Airway epithelial cell (primary cell): ENCODE measurements around the gene HRH4.

- RAMPAGE, long total RNA = no peak
These were observed 27.3 kb downstream of the LAMA3 start for GRCh38 chr18:23716514-23716961.

DNA sequence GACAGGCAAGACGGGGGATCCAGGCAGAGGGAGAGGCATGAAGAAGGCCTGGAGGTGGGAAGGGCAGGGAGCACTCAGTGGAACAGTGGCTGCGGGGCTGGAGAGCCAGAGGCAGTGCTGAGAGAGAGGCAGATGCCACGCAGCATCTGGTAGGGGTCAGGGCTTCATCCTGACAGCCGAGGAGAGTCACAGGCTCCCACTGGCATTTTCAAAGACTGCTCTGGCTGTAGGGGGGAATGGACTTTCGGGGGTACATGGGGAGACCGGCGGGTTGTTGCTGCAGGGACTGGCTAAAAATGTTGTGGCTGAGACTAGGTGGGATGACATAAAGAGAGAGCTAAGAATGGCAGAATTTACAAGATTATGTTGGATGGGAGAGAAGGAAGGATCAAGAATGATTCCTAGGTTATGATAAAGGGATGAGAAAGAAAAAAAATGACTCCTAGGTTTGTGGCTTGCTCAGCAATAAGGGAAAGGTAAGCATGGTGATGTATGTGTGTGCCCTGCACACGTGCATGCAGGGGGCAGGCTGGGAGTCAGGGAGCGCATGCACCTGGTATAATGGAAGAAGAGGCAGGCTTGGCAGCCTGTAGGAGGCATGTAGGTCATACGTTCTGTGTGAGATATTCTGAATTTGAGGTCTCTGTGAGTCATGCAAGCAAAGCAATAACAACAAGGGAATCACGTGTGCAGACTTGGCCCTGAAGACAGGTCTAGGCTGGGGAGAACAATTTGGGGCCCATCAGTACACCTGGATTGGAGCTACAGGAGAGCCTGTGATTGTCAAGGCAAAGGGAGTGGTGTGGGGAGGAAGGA lies 94.7 kb upstream of the TTC39C start:
- RAMPAGE, long total RNA = no peak

- RAMPAGE, long total RNA = no peak
These were observed 12.6 kb downstream of the TTC39C start for GRCh38 chr18:24027247-24027521.

DNA sequence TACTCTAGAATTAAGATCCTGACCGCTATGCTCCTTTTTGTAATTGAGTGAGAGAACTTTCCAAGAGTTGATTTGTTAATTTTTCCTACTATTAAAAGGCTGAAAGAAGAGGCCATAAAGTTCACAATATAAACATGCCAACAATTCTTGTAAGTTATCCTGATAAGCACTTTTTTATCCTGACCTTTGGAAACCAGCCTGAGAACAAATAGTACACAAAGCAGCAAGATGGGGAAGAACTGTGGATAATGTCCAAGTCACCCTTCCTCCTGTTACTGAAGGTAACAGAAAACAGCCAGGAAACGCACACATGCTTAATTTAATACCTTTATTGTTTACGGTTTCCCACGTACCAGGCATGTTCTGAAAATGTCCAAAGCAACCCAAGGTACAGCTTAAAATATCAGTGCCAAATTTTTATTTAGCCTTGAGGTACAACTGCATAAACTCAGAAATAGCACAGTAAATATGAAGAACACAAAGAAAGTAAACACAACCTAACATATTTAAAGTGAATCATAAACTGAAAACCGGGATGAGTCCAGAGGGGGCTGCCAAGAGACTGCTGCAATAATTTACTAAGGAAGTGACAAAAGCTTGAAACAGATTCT lies 93.0 kb downstream of the CABYR start:
- RAMPAGE, long total RNA = no peak

DNA sequence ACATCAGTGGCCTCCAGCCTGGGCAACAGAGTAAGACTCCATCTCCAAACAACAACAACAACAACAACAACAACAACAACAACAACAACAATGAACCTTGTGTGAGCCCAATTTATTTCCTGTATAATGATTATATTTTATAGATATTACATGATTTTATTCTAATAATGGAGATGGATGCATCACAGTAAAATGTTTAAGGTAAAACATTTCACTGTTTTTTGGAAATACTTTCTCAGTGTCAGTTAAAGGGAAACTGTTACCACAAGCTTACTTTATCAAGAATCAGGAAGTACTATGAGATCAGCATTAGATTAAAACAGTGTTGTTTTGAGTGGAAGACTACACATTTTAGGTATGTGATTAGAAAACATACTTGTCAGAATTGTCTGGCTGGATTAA lies at the start of gene HRH4:
Gene HRH4, plus strand, starts transcription at position 345 of the 402 bp plus-strand sequence.
- RAMPAGE, long total RNA = no peak

DNA sequence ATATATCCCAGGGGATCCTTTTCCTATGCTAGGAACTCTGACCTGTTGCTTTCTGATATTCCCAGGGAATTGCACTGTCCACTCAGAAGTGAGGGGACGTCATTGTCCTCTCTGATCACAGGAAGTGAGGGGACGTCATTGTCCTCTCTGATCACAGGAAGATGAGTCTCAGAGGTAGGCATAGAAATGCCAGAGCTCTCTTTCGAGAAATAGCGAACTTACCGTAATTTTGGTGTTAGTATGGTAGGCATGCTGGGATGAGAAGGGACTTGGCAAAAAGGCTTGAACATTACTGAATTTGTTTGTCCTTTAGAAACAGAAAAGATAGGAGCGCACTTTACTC lies 172.2 kb downstream of the HRH4 start:
- RAMPAGE, long total RNA = no peak

- RAMPAGE, long total RNA = no peak
These were observed 197.1 kb downstream of the HRH4 start for GRCh38 chr18:24657415-24658084.

- RAMPAGE, long total RNA = no peak
These were observed 437.6 kb downstream of the ZNF521 start for GRCh38 chr18:24914346-24914831.

GRCh38 chr18:25726207-25726968 lies 364.0 kb downstream of the SS18 start:
- RAMPAGE, long total RNA = no peak

DNA sequence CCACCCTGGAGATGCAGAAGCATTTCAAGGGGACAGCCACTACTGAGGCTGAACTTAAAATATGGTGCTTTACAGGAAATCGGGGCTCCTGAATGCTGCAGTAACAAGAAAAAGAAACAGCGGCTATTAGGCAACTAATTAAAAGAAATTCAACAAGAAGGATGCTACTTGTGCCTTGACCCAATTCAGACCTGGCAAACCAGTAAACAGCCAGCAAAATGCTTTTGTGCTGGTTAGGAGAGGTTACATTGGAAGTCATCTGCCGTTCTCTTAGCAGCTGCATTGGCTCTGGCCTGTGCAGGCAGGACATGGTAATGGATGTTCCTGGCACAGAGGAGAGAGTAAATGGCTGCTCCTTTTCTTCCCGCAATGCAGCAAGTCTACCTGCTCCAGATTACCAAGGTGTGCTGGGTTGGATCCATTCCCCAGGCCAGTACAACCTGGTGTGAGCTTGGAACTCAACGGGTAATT lies 236.0 kb downstream of the SS18 start:
- RAMPAGE, long total RNA = no peak

DNA sequence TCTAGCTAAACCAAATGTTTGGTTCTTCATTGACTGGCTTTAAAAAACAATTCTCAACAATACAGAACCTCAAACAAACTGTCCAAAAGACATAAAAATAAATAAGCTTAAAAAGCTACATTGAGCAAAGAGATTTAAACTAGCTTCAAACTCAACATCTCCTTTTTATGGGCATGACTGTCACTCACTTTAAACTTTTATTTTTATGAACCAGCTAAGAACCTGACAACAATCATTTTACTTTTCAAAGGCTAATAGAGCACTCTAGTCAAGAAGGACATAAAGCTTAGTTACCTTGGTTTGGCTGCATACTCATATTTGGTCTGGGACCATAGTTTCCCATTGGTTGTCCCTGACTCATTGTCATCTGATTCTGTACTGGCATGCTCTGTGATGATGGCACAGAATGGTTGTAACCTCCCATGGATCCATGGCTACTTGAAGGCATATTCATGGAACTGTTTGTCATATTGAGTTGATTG lies 38.0 kb downstream of the SS18 start:
- RAMPAGE, long total RNA = no peak

DNA sequence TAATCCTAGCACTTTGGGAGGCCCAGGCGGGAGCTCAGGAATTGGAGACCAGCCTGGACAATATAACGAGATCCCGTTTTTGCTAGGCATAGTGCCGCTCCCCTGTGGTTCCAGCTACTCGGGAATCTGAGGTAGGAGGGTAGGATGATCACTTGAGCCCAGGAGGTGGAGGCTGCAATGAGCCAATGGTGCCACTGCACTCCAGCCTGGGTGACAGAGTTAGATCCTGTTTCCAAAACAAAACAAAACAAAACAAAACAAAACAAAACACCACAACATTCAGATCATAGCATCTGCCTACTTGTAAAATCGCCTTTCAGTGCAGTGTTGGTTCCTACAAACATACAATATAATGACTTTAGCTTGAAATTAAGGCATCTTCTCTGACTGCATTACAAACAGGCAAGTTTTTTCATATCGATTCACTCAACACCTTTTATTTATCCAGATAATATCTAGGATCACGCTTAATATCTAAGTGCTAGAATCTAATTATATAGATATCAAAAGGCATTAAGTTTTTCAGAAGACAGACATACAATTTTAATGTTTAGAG lies 836 bp upstream of the TAF4B start:
- RAMPAGE, long total RNA = no peak

- RAMPAGE, long total RNA = start-site peak on the minus strand at chr18:26546848-26546994, 13 and 9 reads in 2 replicates
These were observed 1.6 kb downstream of the KCTD1 start for GRCh38 chr18:26546486-26547510.

DNA sequence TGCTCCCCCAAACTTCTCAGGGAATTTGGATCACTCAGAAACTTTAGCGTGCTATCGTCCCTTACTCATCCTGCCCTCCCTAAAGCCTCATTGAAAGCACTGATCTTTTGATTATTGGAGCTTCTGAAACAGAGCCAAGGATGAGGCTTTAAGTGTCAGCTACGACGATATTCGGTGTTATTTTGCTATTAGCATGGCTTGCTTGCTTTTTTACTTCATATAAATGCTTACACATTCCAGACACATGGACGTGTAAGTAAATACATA lies 27.3 kb upstream of the KCTD1 start:
- RAMPAGE, long total RNA = no peak

DNA sequence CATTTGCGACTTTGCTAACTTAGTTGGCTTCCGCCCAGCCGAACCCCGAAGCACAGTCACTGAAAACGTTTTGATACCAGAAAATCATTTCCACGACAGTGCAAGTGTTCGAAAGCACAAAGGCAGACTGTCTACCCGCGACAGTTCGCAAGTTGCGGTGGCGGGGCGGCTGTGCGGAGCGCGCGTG lies 107.2 kb upstream of the KCTD1 start:
- RAMPAGE, long total RNA = no peak

DNA sequence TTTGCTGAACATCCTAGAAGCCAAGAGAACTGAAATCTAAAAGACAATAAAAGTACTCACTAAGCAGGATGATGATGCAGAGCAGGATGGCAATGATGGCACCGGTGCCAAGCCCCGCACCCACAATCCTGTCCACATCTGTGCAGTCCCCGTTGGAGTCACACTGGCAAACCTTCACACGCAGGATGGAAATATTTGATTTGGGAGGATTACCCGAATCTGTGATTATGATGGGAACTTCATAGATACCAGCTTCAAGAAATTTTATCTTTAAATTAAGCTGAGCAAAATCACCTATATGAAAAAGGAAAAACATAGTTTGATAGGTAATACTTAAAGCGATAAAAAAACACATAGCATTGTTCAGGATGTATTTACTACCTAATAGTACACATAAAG lies 192.0 kb downstream of the CDH2 start:
- RAMPAGE, long total RNA = no peak

GRCh38 chr18:28002861-28003383 lies 174.0 kb downstream of the CDH2 start:
- RAMPAGE, long total RNA = no peak

- RAMPAGE, long total RNA = no peak
These were observed 899 bp downstream of the CDH2 start for GRCh38 chr18:28175983-28176478.

DNA sequence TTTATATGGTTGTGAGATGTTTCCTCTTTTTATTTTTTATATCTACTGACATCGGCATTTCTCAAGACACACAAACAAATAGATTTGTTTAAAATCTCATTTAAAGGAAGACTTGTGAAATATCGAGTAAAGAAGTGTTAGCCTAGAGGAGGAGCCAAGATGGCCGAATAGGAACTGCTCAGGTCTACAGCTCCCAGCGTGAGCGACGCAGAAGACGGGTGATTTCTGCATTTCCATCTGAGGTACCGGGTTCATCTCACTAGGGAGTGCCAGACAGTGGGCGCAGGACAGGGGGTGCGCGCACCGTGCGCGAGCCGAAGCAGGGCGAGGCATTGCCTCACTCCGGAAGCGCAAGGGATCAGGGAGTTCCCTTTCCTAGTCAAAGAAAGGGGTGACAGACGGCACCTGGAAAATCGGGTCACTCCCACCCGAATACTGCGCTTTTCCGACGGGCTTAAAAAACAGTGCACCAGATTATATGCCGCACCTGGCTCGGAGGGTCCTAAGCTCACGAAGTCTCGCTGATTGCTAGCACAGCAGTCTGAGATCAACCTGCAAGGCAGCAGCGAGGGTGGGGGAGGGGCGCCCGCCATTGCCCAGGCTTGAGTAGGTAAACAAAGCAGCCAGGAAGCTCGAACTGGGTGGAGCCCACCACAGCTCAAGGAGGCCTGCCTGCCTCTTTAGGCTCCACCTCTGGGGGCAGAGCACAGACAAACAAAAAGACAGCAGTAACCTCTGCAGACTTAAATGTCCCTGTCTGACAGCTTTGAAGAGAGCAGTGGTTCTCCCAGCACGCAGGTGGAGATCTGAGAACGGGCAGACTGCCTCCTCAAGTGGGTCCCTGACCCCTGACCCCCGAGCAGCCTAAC lies 63.6 kb upstream of the CDH2 start:
- RAMPAGE, long total RNA = no peak

GRCh38 chr18:29163833-29164436 lies 987.0 kb upstream of the CDH2 start:
- RAMPAGE, long total RNA = no peak